Retinal pigment epithelial cell (primary cell): ENCODE results near the gene ATXN10.

- RRBS: no CpG with 5 or more reads among the region's 17 CpGs
Observed at GRCh38 chr22:45010286-45010612, 444 bp upstream of the PHF21B start.

GRCh38 chr22:45064482-45064891, 54.7 kb upstream of the PHF21B start:
- RRBS: no CpG with 5 or more reads among the region's 8 CpGs

GRCh38 chr22:45140223-45140944, 23.3 kb upstream of the NUP50 start:
- RRBS: no CpG with 5 or more reads among the region's 10 CpGs

- RRBS: no CpG with 5 or more reads among the region's 4 CpGs
Observed at GRCh38 chr22:45159672-45160161, 4.0 kb upstream of the NUP50 start.

- RRBS: no CpG with 5 or more reads among the region's 16 CpGs
Observed at GRCh38 chr22:45188805-45189156, 25.1 kb downstream of the NUP50 start.

DNA sequence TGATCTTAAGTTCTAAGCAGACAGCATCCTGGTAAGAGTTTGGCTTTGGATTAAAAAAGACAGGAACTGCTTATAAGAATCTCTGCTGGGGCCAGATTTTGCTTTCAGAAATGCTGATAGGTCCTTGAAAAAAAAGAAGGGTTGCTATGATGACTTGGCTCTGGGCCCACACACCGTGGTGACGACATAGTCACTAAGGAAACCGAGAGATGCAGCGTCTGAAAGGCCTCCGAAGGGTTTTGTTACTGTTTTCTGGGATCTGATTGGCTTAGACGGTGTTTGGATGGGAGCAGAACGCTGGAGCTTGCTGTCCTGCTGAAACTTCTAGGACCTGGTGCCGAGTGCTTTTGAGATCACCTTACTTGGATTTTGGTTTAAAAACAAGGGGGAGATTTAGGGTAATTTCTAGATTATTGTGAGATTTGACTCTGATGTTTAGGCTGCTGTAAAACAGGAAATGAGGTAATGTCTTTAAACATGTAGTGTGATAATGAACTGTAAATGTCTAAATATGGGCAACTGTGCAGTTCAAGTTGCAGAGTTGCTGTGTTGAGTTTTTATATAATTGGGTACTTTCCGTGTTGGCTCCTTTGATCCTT, 8.5 kb downstream of the FAM118A start:
- RRBS: no CpG with 5 or more reads among the region's 9 CpGs

GRCh38 chr22:45330790-45330989, 21.0 kb downstream of the FAM118A start:
- RRBS: no CpG with 5 or more reads among the region's 7 CpGs

DNA sequence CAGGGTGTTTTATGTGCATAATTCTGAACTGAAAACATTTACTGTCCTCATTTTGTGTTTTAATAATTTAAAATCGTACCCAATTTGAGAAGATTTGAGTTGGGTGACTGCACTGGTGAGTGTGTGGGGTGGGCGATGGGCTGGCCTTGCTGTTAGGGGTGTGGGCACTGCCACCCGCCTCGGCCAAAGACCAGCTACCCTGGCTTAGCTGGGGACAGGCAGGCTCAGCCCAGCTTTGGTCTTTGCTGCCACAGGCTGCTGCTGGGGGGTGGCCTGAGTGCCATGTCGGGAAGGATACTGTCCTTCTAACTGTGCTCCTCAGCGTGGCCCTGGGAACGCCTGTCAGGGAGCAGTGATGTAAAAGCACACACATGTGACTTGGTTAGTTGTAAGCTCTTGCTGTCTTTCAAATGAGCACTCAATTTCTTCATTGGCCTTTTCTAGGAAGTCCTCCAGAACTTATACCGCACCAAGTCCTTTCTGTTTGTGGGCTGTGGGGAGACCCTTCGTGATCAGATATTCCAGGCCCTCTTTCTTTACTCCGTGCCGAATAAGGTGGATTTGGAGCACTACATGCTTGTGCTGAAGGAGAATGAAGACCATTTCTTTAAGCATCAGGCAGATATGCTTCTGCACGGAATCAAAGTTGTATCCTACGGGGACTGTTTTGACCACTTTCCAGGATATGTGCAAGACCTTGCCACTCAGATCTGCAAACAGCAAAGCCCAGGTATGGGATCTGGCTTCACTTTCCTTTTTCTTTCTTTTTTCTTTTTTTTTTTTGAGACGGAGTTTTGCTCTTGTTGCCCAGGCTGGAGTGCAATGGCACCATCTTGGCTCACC, 22.5 kb downstream of the FAM118A start:
- RRBS: no CpG with 5 or more reads among the region's 14 CpGs

GRCh38 chr22:45341505-45341950, 31.8 kb downstream of the FAM118A start:
- RRBS: no CpG with 5 or more reads among the region's 6 CpGs

DNA sequence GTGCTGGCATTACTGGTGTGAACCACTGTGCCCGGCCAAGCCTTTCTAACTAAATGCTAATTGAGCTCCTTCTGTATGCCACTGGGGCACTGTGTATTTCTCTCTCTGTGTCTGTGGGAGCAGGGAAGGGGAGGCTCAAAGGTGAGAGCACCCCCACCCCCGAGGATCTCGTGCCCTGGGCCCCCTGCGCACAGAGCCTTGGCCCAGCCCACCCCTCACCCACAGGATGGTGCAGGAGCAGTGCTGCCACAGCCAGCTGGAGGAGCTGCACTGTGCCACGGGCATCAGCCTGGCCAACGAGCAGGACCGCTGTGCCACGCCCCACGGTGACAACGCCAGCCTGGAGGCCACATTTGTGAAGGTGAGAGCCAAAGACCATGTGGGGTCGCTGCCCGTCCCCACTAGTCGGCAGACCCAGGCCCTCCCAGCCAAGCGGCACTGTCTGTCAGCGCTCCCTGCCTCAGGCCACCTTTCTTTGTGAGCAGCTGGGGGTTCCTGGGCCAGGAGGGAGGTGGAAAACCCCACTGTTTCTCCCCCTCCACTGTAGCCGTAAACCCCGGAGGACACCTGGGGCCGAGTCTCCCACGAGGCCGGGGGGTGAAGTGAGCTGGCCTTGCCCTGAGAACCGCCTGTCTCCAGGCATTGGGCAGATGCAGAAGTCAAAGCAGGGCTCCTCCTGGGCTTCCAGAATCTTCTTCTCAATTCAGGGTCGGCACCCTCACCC, 22.8 kb downstream of the FBLN1 start:
- RRBS: no CpG with 5 or more reads among the region's 22 CpGs

DNA sequence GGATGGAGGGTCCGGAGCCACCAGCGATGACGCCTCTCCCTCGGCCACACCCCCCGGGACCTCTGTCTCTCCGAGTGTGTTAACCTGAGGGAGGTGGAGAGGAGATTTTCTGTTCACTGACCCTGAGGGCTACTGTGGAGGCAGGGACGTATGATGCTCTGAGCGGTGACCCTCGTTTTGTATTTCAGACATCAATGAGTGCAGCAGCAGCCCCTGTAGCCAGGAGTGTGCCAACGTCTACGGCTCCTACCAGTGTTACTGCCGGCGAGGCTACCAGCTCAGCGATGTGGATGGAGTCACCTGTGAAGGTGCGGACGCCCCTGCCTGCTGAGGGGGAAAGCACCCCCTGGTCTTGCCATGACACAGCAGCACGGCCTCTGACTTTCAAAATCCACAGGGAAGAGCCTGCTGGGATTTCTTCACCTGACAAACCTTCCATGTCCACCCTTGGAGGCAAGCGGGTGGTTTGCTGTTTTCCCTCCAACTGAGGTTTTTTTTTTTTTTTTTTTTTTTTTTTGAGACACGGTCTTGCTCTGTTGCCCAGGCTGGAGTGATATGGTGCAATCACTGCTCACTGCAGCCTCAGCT, 44.3 kb downstream of the FBLN1 start:
- RRBS: 93% methylated on average over 5 of the region's 19 CpGs

GRCh38 chr22:45548363-45548894, 45.7 kb downstream of the FBLN1 start:
- RRBS: no CpG with 5 or more reads among the region's 16 CpGs

GRCh38 chr22:45576750-45577317, 74.2 kb downstream of the FBLN1 start:
- RRBS: no CpG with 5 or more reads among the region's 16 CpGs

DNA sequence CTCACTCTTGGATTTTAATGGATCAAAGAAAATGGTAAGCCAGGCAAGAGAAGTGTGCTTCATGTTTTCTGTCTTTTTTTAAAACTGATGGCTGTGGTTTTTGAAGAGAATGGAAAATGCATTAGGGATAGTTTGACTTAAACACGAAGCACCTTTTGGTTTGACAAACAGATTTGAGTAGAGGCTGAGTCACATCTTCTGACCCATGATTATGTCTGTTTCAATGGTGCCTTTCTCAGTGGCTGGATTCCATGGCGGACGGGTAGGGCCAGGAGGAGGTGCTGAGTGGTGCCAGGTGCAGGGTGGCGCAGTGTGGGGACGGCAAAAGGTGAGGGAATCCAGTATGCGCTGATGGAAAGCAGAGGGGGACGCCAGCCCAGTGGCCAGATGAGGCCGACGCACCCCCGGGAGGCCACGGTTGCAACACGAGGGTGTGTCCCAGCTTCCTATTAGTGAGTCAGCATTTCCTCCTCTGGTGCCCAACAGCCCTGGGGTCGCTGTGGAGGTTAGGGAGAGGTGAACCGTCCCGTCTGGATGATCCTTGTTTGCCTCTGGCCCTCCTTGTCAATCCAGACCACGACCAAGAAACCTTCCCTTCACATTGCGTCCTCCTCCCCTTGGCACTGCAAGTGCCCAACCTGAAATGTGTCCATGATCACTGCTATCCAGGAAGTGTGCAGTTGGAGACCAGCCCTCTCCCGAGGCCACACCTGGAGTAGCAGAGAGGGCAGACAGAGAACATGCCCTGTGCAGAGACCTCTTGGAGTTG, 32.7 kb upstream of the ATXN10 start:
- RRBS: no CpG with 5 or more reads among the region's 18 CpGs

DNA sequence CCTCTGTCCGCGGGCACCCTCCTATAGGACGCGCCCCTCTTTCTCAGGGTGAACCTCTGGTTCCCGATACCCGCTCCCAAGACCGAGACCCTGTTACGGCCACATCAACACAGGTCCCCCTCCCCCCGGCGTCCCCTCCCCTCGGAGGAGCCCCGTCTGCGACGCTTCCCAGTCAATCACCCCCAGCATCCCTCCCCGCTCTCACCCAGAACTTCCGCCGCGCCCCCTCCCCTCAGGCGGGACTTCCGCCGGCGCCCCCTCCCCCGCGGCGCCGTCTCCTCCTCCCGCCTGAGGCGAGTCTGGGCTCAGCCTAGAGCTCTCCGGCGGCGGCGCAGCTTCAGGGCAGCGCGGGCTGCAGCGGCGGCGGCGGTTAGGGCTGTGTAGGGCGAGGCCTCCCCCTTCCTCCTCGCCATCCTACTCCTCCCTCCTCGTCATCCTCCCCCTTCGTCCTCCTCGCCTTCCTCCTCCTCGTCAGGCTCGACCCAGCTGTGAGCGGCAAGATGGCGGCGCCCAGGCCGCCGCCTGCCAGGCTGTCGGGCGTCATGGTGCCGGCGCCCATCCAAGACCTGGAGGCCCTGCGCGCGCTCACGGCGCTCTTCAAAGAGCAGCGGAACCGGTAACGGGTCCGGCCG, at the start of gene ATXN10:
ATXN10 (plus strand) TSS at position 271 of the 632 bp plus-strand sequence.
- RRBS: under 1% methylated on average over 17 of the region's 64 CpGs

- RRBS: no CpG with 5 or more reads among the region's 3 CpGs
Observed at GRCh38 chr22:45683378-45683577, 11.6 kb downstream of the ATXN10 start.

DNA sequence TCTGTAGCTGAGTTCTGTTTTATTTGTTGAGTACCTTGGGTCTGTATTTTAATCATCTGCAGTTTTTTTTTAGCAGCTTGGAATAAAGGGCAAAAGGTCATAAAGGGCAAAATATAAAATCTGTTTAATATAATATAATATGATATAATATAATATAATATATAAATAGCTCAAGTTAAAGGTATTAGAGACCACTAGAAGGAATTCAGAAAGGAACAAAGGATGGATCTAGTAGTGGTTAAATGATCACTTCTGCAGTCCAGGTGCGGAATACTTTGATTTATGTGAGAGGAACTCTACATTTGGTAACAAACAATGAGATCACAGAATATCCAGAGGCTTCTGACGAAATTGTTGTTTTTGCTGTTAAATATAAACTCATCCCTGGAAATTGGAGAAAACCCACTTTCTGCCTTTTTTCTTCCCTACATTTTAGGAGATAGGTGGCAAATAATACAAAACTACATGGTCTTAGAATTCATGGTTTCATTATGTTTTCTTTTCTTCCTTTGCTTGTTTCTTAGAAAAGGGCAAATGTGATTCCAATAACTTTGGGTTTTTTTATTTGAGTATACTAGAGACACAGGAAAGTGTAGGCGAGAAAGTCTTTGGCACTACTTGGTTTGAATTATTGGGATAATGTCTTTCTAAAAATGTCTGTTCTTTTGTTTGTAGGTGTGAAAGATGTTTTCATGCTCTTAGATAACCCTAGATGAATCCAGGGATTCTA, 36.0 kb downstream of the ATXN10 start:
- RRBS: no CpG with 5 or more reads among the region's 3 CpGs

DNA sequence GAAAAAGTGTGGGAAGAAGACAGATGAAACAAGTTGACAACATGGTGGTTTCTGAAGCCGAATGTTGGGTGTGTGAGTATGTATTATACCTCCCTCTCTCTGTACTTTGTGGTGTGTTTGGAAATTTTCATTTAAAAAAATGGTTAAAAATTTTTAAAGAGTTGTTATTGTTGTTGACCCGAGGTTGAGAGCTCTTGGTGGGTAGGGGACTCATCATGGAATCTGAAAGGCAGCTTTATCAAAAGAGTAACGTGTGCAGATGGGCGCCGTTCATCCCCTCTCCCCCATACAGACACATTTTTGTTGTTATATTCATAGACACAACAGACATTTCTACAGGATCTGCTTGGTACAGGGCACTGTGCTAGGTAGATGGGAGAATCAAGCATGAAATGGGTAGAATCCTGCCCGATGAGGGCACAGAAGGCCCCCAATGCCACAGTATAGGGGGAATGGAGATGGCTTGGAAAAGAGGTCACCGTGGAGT, 97.4 kb downstream of the ATXN10 start:
- RRBS: no CpG with 5 or more reads among the region's 7 CpGs

GRCh38 chr22:45817897-45818963, 146.6 kb downstream of the ATXN10 start:
- RRBS: no CpG with 5 or more reads among the region's 17 CpGs

GRCh38 chr22:45887511-45888080, 89.4 kb downstream of the WNT7B start:
- RRBS: 96% methylated on average over 4 of the region's 15 CpGs